H4 (cell line): ENCODE measurements around a stretch of chr14.

GRCh38 chr14:92625100-92625858 is 111.7 kb downstream of the RIN3 start:
- RAMPAGE, long total RNA: no peak

- RAMPAGE, long total RNA: no peak
These were observed 109.6 kb downstream of the LGMN start for GRCh38 chr14:92638875-92639252.

GRCh38 chr14:92656158-92656710 is 92.2 kb downstream of the LGMN start:
- RAMPAGE, long total RNA: no peak

DNA sequence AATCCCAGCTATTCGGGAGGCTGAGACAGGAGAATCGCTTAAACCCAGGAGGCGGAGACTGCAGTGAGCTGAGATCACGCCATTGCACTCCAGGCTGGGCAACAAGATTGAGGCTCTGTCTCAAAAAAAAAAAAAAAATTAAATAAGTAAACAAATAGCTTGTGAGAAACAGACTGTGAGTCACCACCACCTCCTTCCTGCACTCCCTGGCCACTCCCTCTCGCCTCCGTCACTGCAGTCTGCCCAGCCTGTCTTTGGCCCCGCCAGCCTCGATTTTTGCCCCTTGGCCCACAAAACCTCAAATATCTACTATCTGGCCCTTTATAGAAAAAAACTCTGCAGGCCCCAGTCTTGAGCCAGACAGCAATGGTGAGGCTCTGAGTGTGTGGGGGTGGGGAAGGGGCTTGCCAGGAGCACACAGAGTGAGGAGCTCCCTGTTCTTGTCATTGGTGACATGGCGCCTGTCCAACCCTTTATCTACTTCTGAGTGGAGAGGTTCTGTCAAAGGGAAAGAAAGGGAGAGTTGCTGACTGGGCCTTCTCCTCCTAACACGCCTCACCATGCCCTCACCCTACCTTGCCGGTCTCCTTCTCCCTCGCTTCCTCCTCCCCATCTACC is 22.2 kb downstream of the LGMN start:
- RAMPAGE, long total RNA: no peak

- RAMPAGE, long total RNA: no peak
These were observed 21.9 kb upstream of the LGMN start for GRCh38 chr14:92770309-92770766.

DNA sequence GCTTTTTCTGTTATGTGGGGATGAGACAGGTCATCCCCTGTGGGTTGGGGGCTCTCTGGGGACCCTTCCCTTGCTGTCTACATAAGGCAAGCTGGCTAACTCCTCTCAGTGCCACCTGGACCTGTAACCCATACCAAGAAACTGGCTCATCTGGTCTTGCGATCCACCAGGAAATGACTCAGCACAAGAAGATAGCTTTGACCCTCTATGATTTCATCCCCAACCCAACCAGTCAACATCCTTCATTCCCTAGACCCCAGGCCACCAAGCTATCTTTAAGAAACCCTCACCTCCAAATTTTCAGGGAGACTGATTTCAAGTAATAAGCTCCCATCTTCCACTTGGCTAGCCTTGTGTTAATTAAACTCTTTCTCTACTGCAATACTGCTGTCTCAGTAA is 7.9 kb upstream of the GOLGA5 start:
- RAMPAGE, long total RNA: no peak

DNA sequence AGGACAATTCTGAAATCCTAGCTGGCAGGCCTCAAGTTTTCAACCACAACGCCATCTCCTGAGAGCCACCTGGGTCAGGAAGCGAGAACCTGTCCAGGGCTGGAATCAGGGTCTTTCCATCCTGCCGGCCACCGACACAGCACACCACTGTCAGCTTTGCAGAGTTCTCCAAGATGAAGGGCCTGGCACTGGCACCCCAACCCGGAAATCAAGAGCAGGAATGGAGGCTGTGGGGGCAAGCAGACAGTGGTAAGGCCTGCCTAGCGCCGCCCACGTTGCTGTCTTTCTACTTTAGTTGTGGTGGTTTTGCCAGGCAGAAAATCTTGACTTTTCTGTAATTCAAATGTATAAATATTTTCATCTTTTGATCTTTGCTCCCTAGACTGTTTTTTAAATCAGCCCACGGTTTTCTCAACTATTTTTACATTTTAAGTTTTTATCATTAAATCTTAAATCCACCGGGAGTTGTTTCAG is 90.6 kb downstream of the ITPK1 start:
- RAMPAGE, long total RNA: no peak

DNA sequence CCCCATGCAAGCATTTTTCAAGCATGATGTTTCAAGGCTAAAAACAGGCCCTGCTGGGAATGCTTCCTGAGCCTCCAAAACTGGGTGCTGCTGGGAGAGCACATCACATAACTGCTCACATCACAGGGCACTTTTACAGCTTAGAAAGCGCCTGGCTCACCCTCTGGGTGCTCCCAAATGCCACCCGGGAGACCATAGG is 58.9 kb downstream of the ITPK1 start:
- RAMPAGE, long total RNA: no peak

DNA sequence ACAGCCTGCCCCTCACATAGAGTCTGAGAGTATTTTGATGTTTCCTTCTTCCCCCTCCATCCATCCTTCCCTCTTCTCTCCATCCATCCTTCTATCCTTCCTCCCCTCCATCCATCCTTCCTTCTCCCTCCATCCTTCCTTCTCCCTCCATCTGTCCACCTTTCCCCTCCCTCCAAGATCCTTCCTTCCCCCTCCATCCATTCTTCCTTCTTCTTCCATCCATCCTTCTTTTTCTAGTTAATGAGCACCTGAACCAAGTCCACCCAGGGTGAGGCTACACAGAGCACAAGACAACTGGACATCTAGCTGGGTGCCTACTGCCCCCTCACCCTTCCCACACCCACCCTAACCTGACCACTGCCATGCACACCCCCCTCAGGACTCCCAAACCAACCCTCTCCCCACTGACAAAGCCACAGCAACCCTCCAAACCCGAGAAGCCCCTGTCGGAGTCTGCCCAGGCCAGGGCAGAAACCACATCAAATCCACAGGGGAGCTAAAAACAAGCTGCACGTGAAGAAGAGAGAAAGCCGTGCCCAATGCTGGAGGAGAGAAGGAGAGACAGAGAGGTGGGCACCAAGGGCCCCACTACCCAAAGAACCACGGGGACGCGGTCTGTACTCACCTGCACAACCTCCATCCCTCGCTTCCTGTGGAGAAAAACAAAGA is 39.6 kb downstream of the ITPK1 start:
- RAMPAGE, long total RNA: no peak

DNA sequence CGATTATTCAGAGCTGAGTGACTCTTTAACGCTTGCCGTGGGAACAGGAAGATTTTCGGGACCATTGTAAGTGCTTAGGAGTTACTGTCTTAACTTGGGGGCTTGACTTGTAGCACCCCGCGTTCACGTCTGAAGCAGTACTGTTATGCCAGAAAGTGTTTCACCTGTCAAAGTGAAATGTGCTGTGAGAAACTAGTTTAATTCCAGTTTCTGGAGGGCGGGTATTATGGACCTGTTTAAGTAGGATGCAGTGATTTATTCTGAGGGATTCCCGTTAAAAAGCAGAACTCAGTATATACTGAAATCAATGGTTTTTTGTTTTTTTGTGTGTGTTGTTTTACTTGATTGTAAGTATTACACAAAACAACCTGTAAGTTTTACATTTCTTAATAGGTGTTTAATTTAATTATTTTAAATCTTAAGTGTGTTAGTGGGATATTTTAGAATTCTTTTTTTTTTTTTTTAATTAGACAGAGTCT is 342 bp downstream of the LYSET start:
- RAMPAGE, long total RNA: no peak

GRCh38 chr14:93288212-93289152 is 44.4 kb downstream of the BTBD7 start:
- RAMPAGE, long total RNA: no peak

DNA sequence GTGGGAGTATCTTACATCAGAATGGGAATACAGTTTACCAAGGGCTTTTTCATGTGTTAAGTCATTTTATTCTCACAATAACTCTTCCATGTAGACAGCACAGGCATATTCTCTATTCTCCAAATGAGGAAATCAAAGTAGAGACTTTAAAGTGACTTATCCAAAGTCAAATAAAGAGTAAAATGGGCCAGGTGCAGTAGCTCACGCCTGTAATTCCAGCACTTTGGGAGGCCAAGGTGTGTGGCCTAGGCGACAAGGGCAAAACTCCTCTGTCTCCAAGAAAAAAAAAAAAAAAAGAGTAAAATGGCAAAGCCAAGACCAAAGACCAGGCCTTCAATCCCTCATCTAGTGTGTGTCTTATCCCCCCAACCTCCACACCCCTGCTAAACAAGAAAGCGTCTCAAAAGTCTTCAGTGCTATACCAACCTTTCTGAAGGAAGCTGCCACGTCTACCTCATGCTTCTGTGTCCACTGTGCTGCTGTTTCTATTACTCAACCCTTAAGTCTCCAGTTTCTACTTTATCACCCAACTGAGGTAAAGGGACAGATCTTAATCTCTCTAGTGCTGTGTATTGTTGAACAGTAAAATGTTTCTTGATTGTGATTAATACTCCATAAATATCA is 23.6 kb downstream of the BTBD7 start:
- RAMPAGE, long total RNA: no peak

- RAMPAGE, long total RNA: no peak
These were observed 2.7 kb downstream of the BTBD7 start for GRCh38 chr14:93329849-93330911.

DNA sequence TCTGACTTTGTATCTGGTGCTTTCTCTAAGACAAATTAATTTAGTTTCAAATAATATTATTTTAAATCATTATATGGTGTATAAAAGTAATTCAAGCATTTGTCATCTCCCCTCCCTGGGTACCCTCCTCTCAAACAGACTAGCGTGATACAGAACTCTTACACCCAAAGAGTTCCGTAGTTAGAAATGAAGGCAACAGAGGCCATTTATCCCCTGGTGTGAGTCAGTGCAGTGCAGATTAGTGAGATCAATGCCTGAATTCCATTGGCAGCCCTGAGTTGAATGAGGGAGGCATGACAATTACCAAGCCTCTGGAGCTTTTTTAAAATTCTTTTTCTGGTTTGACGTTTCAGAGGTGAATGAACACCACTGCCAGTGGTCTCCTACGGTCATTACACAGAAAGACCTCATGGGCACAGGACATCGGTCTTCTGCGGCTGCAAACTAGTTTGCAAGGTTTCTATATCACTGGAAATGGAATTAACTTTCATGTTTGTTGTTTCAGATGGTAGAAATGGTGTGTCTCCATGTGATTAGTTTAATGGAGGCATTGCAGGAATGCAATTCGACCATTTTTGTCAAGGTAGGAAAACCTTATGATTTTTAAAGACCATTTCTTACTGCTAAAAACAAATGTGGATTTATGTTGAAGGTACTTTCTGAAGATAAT is 94.3 kb downstream of the PRIMA1 start:
- RAMPAGE, long total RNA: no peak

GRCh38 chr14:93972757-93973261 is 3.6 kb downstream of the ASB2 start:
- RAMPAGE, long total RNA: no peak

DNA sequence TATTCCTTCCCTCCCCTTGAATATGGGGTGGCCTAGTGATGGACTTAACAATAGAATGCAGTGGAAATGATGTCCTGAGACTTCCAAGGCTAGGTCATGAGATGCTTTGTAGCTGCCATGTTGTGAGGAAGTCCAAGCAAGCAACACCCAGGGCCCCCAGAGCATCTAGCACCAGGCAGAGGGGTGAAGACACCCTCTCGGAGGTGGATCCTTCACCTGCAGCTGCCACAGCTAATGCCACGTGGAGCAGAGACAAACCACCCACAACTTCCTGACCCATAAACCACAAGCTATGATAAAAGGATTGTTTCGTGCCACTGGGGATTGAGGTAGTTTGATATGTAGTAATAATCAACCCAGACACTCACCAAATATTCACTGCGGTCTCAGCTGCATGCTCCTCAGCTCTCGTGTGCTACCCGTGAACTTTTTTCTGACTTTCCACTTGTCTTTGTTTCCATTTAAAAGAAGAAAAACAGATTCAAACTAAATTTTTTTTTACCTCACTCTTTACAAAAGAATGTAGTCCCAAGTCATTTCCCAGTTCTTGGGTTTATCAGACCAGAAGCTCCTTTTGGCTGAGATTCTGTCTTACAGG is 1.9 kb upstream of the ASB2 start:
- RAMPAGE, long total RNA: no peak

DNA sequence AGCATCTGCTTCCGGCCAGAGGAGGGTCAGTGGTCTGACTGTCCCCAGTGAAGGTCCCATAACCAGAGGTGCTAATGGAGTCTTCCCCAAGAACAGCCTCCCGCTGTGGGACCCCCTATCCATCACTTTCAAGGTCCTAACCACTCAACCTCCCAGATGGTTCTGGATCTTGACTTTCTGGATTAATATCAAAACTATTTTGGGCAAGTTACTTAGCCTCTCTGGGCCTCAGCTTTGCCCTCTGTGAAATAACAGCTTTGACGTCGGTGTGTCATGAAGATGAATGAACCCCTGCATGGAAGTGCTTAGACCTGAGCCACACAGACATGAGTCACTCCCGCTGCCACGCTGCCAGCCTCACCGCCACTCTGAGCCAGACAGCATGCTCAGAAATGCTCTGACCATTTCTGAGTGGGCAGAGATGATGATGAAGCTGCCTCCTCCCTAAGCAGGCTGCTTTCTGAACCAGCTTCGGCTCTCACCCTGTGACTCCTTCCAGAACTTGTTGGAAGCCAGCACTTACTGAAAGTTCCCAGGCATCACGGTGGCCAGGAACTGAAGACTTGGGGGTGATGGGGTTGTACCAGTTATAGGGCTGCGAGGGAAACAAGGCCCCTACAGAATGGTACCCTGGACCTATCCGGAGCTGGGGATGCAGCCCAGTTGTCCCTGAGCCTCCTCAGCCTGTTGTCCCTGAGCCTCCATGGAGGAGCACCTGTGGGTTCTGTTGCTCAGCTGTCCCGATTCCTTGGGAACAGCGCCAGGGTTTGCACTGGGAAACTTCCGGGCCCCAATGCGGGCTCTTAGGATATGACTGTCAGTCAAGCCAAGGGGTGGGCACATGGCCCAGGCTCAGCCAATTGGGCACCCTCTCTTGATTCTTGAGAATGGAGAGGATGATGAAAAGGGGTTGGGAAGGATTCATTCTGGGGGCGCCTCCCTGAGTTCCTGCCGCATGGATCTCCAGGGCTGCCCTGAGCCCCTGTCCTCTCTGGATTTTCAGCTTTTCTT is 2.0 kb upstream of the CCDC197 start:
- RAMPAGE, long total RNA: no peak

DNA sequence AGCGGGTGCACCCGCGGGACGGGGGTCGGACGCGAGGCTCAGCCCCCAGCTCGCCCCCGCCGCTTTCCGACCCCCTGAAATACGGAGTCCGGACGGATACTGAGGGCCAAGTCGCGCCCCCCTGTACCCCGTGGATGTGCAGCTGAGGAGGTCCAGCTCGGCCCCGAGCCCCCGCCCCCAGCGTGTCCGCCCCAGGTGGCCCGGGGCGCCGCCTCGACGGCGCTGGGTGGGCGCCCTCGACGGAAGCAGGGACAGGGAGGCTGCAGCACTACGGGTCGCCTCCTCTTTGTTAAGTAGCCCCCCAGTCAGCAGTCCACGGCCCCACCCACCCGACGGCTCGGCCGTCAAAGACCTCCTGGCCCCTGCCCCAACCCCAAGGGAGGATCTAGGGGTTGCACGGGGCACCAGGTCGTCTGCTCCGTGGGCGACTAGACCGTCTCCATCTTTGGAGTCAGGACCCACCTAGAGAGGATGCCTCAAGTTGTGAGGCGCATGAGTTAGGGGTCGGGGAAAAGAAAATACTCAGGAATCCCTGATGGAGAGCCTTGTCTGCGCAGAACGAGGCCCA is 552 bp downstream of the OTUB2 start:
- RAMPAGE, long total RNA: no peak

DNA sequence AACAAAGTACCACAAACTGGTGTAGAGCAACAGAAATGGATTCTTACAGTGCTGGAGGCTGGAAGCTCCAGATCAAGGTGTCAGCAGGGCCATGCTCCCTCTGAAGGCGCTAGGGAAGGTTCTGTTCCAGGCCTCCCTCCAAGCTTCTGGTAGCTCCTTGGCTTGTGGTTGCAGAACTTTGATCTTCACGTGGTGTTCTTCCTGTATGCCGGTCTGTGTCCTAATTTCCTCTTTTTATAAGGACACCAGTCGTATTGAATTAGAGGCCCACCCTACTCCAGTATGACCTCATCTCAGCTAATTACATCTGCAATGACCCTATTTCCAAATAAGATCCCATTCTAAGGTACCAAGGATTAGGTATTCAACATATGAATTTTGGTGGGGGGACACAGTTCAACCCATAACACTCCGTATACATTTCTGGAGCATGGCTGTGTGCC is 3.2 kb downstream of the OTUB2 start:
- RAMPAGE, long total RNA: no peak

- RAMPAGE, long total RNA: no peak
These were observed 15.3 kb downstream of the OTUB2 start for GRCh38 chr14:94041438-94041795.